SK-N-MC (cell line): ENCODE measurements around a stretch of chr21.

DNA sequence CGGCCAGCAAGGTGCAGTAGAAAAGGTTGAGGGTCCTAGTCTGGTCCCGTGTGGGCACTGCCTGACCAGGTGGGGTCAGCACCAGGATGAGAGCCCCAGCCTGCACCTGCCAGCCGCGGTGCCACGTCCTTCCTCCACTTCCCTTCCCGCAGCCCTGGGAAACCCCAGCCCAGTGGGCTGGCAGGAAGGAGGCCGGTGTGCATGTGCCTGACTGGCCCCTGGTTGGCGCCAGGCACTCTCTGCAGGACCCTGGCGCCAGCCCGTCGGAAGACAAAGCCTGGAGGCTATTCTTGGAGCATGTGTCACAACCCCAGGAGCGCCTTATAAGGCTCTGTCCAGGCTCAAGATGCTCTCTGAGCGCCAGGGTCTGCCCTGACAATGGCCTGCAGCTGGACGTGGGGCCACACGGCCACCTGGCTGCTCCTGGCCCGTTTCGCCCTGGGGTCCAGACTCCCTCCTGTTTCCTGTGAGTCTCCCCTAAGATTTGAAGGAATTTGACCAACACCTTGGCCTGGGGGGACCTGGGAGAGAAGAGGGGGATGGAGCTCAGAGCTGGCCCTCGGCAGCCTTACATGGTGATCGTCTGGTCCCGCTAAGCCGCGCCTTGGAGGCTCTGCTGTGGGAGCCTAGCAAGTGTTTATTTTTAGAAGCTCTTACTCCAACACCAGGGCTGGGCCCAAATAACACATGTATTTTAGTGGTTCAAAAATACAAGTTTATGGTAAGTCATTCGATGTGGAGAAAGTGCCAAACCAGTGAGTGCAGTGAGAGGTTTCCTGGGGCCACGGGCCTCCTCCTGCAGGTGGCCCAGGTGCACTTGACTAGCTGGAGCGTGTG lies 32.0 kb upstream of the POFUT2 start:
- RRBS = no CpG with 5 or more reads among the region's 25 CpGs

GRCh38 chr21:45324657-45325168 lies 37.0 kb upstream of the POFUT2 start:
- RRBS = 93% methylated on average over 5 of the region's 19 CpGs

- RRBS = 56% methylated on average over 11 of the region's 35 CpGs
These were observed 42.3 kb upstream of the POFUT2 start for GRCh38 chr21:45329558-45330838.

GRCh38 chr21:45356638-45357169 lies 48.3 kb upstream of the COL18A1 start:
- RRBS = no CpG with 5 or more reads among the region's 15 CpGs

- RRBS = no CpG with 5 or more reads among the region's 19 CpGs
These were observed 16.6 kb downstream of the COL18A1 start for GRCh38 chr21:45421419-45422154.

DNA sequence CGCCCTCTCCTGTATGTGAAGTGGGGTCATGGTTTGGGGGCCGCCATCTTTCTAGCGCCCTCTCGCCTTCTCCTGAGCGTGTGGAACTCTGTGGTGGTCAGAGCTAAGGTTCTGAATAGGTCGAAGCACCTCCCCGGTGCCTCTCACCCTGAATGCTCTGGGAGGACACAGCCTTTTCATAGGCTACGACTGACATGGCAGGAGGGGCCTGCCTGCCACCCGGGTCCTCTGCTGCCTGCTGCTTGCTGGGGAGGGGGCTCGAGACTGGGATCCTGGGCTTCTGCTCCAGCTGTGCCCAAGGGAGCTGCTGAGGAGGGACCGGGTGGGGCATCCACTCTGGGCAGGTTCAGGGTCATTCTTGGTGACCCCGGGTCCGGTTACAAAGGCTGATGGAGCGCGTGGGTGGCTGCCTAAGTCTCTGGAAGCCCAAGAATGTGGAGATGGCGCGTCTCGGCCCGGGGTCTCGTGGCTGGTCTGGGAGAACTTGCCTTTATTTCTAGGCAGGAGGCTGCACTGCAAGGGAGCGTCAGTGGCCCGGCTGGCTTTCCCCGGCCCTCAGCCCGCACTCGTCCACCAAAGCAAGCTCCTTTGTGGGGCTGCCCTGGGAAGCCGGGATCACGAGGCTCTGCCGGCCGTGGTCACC lies 25.4 kb downstream of the COL18A1 start:
- RRBS = 86% methylated on average over 18 of the region's 29 CpGs

GRCh38 chr21:45448577-45449126 lies 43.7 kb downstream of the COL18A1 start:
- RRBS = no CpG with 5 or more reads among the region's 19 CpGs

GRCh38 chr21:45512956-45514031 lies 28.9 kb downstream of the SLC19A1 start:
- RRBS = 83% methylated on average over 4 of the region's 24 CpGs

DNA sequence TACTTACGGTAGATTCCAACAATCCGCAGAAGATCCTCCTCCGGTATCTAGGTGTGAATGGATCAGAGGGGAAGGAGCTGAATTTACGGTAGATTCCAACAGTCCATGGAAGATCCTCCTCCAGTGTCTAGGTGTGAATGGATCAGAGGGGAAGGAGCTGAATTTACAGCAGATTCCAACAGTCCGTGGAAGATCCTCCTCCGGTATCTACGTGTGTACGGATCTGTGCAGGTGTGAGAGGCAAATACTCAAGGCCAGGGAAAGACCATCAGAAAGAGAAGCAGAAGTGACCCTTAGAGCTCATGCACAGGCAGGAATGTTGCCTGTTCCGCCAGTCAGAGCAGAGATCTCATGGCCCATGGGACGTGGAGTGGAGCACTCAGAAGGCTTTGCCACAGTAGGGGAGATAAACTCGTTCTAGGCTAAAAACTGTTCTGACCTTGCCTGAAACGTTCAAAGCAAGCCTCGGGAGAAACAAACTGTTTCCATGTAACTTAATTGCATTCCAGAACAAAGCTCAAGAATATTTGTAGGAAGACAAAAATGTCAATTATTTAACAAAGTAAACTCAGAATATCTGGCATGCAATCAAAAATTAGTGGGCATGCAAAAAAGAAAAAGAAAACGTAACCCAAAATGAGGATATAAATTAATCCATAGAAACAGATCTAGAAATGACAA lies 20.6 kb upstream of the SLC19A1 start:
- RRBS = no CpG with 5 or more reads among the region's 14 CpGs

GRCh38 chr21:45747737-45748140 lies 104.2 kb downstream of the PCBP3 start:
- RRBS = no CpG with 5 or more reads among the region's 13 CpGs

DNA sequence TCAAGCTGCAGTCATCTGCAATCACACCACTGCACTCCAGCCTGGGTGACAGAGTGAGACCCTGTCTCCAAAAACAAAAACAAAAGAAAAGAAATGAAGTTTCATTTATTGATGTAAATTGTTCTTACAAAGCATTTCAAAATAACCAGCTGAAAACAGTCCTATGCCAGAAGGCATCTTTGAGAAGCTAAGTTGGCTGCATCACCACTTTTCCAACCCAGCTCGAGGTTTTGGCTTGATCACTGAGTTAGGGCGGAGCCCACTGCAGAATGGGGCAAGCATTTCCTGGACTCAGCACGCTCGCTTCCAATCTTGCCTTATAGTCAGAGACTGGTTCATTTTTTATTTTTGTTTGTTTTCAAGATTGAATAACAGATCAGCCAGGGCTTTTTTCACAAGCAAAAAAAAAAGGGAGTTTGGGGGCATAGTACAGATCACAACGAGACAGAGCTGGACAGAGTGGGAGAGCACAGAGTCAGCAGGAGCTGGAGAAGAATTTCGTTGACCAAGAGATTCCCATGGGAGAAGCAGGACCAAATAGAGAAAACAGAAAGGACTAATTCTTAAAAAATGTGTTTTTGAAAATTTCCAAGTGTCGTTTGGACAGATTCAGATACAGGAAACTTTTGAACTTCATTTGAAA lies 23.5 kb upstream of the COL6A1 start:
- RRBS = no CpG with 5 or more reads among the region's 7 CpGs

DNA sequence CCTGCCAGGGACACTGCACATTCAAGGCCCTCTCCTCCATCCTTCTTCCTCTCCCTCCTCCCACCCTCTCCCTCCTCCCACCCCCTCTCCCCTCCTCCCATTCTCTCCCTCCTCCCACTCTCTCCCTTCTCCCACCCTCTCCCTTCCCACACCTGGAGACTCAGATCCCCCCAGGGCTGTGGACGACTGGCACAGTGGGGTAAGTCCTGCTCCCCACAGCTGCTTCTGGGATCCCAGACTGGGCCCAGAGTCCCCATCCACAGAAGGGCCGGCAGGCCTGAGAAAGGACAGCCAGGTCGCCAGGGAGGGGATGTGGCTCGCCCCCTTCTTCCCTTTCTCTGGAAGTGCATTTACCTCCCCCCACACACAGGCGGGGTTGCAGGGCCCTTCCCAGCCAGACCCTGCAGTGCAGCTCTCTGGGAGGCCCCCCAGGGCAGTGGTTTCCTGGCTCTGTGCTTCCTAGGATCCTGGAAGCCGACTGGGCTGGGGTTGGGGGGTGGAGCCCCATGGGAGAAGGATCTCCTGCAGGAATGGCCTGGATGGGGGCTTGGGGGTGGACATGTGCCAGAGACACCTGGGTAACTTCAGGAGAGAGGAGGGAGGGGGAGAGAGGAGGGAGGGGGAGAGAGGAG lies 4.3 kb upstream of the COL6A1 start:
- RRBS = no CpG with 5 or more reads among the region's 6 CpGs

DNA sequence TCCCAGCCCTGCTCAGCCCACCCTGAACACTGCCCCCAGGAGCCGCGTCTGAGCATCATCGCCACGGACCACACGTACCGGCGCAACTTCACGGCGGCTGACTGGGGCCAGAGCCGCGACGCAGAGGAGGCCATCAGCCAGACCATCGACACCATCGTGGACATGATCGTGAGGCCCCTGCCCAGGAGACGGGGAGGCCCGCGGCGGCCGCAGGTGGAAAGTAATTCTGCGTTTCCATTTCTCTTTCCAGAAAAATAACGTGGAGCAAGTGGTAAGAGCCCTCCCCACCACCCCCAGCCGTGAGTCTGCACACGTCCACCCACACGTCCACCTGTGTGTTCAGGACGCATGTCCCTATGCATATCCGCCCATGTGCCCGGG lies 5.3 kb downstream of the COL6A1 start:
- RRBS = 95% methylated on average over 5 of the region's 28 CpGs

DNA sequence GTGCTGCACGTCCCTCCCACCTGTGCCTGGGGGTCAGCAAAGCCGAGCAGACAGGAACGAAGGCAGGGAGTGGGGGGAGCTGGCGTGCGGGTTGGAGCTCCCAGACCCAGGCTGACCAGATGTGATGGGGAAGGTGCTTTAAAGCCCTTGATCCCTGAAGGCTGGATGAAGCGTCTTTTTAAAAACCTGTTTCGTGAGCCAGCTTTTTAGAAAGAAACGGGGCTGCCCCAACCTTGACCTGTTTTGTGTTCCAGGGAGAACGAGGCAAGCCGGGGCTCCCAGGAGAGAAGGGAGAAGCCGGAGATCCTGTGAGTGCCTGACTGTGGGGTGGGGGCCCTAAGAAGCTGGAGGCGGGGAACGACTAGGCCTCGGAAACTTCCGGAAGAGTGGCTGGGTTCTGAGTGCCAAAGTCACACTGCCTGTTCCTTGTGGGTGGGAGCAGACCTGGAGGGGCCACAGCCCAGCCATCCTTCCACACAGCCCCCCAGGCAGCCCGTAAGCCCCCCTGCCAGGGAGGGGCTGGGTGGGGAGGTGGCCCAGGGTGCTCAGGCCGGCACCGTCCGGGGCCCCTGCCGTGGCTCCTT lies 7.4 kb downstream of the COL6A1 start:
- RRBS = 71% methylated on average over 5 of the region's 20 CpGs

- RRBS = 75% methylated on average over 4 of the region's 17 CpGs
These were observed 9.0 kb downstream of the COL6A1 start for GRCh38 chr21:45990522-45991066.

DNA sequence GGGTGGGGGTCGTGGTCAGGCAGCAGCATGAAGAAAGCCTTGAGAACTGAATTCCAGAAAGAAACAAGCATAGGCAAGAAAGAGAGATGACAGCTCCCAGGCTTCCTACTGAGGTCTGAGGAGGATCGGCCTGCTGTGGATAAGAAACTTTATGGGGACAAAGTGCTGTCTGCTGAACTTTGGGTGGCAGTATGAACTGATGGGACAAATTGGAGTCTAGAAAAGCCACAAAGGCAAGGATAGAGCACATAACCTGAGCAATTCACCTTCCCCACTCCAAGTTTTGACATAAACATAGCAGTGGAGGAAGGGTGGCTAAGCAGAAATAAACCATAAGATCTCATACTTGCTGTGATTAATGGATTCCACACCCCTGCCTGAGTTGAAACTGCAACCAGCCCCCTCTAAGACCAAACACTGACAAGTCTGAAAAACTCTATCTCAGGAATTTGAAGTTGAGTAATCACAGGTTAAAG lies 43.7 kb downstream of the COL6A1 start:
- RRBS = no CpG with 5 or more reads among the region's 2 CpGs

GRCh38 chr21:46083157-46083836 lies 14.6 kb upstream of the COL6A2 start:
- RRBS = 44% methylated on average over 12 of the region's 35 CpGs

- RRBS = 8% methylated on average over 5 of the region's 66 CpGs
These were observed 654 bp upstream of the LSS start for GRCh38 chr21:46229101-46229755.

GRCh38 chr21:46243131-46243848 lies 14.7 kb upstream of the LSS start:
- RRBS = no CpG with 5 or more reads among the region's 9 CpGs

- RRBS = 88% methylated on average over 4 of the region's 6 CpGs
These were observed 22.1 kb downstream of the PCNT start for GRCh38 chr21:46346096-46346327.